A375 (cell line): ENCODE measurements around a stretch of chr7.

DNA sequence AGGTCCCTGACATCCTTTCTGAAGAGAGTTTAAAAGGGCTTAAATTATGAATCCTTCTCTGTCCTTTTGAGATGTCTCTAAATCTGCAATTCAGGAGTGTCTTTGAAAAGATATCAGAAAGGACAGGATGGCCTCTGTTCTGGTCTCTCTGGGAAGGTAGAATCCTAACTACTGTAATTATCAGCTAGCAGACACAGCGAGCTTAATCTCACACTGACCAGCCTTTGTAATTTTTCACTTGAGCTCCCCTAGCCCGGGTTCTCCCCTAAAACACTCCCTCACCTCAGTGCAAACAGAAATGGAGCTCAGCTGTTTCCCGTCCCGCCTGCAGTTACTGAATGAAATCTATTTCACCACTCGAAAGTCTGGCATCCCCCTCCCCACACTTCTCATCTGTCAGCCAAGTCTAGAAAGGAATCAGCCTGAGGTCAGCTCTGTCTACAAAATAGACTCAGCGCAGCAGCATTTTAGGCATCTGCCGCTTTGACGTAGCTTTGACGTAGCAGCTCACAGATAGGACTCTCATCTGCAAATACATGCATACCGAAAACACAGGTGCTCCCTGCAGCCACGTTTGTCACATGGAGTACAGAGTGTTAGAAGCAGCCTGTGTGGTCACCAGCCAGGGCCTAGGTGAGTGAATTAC is 4.9 kb downstream of the DYNC2I1 start:
- RAMPAGE, long total RNA, result no peak

DNA sequence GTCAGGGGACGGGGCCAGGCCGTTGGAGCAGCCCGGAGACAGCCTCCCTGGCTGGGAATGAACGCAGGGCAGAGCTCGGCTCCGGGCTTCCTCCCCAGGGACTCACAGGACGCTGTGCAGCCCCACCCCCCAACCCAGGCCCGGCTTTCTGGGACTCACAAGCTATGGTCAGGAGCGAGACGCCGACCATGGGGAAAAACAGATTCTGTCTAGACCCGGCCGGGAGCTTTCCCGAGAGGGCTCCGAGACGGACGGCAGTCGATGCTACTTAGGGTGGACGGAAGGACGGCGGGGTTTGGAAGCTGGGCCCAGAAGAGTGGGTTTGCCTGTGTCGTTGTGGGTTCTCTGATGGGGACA is 113.4 kb downstream of the VIPR2 start:
- RAMPAGE, long total RNA, result no peak